K562 (cell line): Measurements from ENCODE around the genes VAC14 and CALB2.

DNA sequence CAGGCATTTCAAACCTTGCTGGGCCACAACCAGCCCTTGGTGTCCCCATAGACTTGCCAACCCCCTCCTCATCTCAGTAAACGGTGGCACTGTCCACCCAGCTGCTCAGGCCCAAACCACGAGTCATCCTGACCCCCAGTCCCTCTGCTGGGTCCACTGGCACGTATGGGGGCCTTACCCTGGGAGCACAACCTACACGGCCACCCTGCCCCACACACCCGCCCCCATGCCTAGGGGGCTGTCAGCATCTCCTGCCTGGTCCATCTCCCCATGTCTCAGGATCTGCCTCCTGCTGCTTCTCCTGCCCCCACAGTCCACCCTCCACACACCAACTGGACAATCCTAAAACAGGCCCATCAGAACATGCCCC is 15.5 kb upstream of the MTSS2 start:
- RAMPAGE, long total RNA, result no peak
- RRBS, result no CpG with 5 or more reads among the region's 5 CpGs
PRO-cap:
- standard, result no peak
- CoPRO, capped RNA only, 2 experiments, result no peak in any of the 2 experiments
- CoPRO, capped and uncapped RNA, 2 experiments, result no peak in any of the 2 experiments
- CoPRO, uncapped RNA only, 2 experiments, result no peak in any of the 2 experiments
CAGE:
- cytosol, long polyA plus RNA, result no peak
- long polyA plus RNA, result no peak
- nucleolus, long total RNA, result no peak
- nucleus, long polyA plus RNA, result no peak

- RAMPAGE, long total RNA, result no peak
- RRBS, result no CpG with 5 or more reads among the region's 36 CpGs
PRO-cap:
- standard, result no peak
- CoPRO, capped RNA only, 2 experiments, result no peak in any of the 2 experiments
- CoPRO, capped and uncapped RNA, 2 experiments, result no peak in any of the 2 experiments
- CoPRO, uncapped RNA only, 2 experiments, result no peak in any of the 2 experiments
CAGE:
- cytosol, long polyA plus RNA, result no peak
- long polyA plus RNA, result no peak
- nucleolus, long total RNA, result no peak
- nucleus, long polyA plus RNA, result no peak
Observed at GRCh38 chr16:70710678-70712054, 25.3 kb upstream of the MTSS2 start.

- RAMPAGE, long total RNA, result no peak
- RRBS, result no CpG with 5 or more reads among the region's 8 CpGs
PRO-cap:
- standard, result no peak
- CoPRO, capped RNA only, 2 experiments, result no peak in any of the 2 experiments
- CoPRO, capped and uncapped RNA, 2 experiments, result no peak in any of the 2 experiments
- CoPRO, uncapped RNA only, 2 experiments, result no peak in any of the 2 experiments
CAGE:
- cytosol, long polyA plus RNA, result no peak
- long polyA plus RNA, result no peak
- nucleolus, long total RNA, result no peak
- nucleus, long polyA plus RNA, result no peak
Observed at GRCh38 chr16:70740083-70740524, 54.3 kb upstream of the MTSS2 start.

GRCh38 chr16:70745622-70746083 is 55.3 kb downstream of the VAC14 start:
- RAMPAGE, long total RNA, result no peak
- RRBS, result 55% methylated on average over 2 of the region's 6 CpGs
PRO-cap:
- standard, result no peak
- CoPRO, capped RNA only, 2 experiments, result no peak in any of the 2 experiments
- CoPRO, capped and uncapped RNA, 2 experiments, result no peak in any of the 2 experiments
- CoPRO, uncapped RNA only, 2 experiments, result no peak in any of the 2 experiments
CAGE:
- cytosol, long polyA plus RNA, result no peak
- long polyA plus RNA, result no peak
- nucleolus, long total RNA, result no peak
- nucleus, long polyA plus RNA, result no peak

GRCh38 chr16:70746611-70747505 is 54.1 kb downstream of the VAC14 start:
- RAMPAGE, long total RNA, result no peak
- RRBS, result no CpG with 5 or more reads among the region's 18 CpGs
PRO-cap:
- standard, result bidirectional peak, plus-strand start at chr16:70746938, minus-strand start at chr16:70746822
- CoPRO, capped RNA only, 2 experiments, result peak in 2 of 2 experiments; most common plus-strand start chr16:70746938 (in 1); most common minus-strand start chr16:70746822 (in 1)
- CoPRO, capped and uncapped RNA, 2 experiments, result no peak in any of the 2 experiments
- CoPRO, uncapped RNA only, 2 experiments, result no peak in any of the 2 experiments
CAGE:
- cytosol, long polyA plus RNA, result no peak
- long polyA plus RNA, result no peak
- nucleolus, long total RNA, result no peak
- nucleus, long polyA plus RNA, result no peak

GRCh38 chr16:70750762-70751470 is 50.0 kb downstream of the VAC14 start:
- RAMPAGE, long total RNA, result no peak
- RRBS, result no CpG with 5 or more reads among the region's 16 CpGs
PRO-cap:
- standard, result no peak
- CoPRO, capped RNA only, 2 experiments, result no peak in any of the 2 experiments
- CoPRO, capped and uncapped RNA, 2 experiments, result no peak in any of the 2 experiments
- CoPRO, uncapped RNA only, 2 experiments, result no peak in any of the 2 experiments
CAGE:
- cytosol, long polyA plus RNA, result no peak
- long polyA plus RNA, result no peak
- nucleolus, long total RNA, result no peak
- nucleus, long polyA plus RNA, result no peak

- RAMPAGE, long total RNA, result no peak
- RRBS, result 4% methylated on average over 14 of the region's 73 CpGs
PRO-cap:
- standard, result bidirectional peak, plus-strand start at chr16:70801308, minus-strand start at chr16:70801153
- CoPRO, capped RNA only, 2 experiments, result peak in 2 of 2 experiments; most common plus-strand start chr16:70801280 (in 2); most common minus-strand start chr16:70801168 (in 1)
- CoPRO, capped and uncapped RNA, 2 experiments, result peak in 2 of 2 experiments; most common plus-strand start chr16:70801280 (in 1); most common minus-strand start chr16:70801168 (in 1)
- CoPRO, uncapped RNA only, 2 experiments, result peak in 2 of 2 experiments; most common plus-strand start chr16:70801330 (in 2); most common minus-strand start chr16:70801168 (in 2)
CAGE:
- cytosol, long polyA plus RNA, result start-site peak on the minus strand at chr16:70801151-70801170, 380 and 184 reads in 2 replicates
- long polyA plus RNA, result no peak
- nucleolus, long total RNA, result no peak
- nucleus, long polyA plus RNA, result no peak
Observed at GRCh38 chr16:70800168-70801519, at the start of gene VAC14. Gene VAC14 (minus strand): TSS chr16:70801158.

GRCh38 chr16:71358452-71358925 is at the start of gene CALB2:
Gene CALB2 (plus strand): TSS chr16:71358723.
- RAMPAGE, long total RNA, result no peak
- RRBS, result 2% methylated on average over 31 of the region's 48 CpGs
PRO-cap:
- standard, result unidirectional peak, plus-strand start at chr16:71358723
- CoPRO, capped RNA only, 2 experiments, result no peak in any of the 2 experiments
- CoPRO, capped and uncapped RNA, 2 experiments, result no peak in any of the 2 experiments
- CoPRO, uncapped RNA only, 2 experiments, result no peak in any of the 2 experiments
CAGE:
- cytosol, long polyA plus RNA, result no peak
- long polyA plus RNA, result no peak
- nucleolus, long total RNA, result no peak
- nucleus, long polyA plus RNA, result no peak

DNA sequence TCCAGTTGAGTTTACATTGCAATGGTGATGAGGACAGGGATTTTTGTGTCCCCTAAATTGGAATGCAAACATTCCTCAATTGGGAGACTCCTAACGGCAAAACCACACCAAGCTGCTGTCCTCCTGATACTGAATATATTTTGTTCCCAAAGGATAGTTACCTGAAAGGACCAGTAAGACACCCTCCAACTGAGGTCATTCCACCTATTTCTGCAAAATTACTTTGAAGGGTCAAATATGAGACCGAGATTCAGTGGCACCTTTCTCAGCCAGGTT is 16.3 kb upstream of the TAT start:
- RAMPAGE, long total RNA, result no peak
- RRBS, result no CpG with 5 or more reads among the region's 2 CpGs
PRO-cap:
- standard, result no peak
- CoPRO, capped RNA only, 2 experiments, result no peak in any of the 2 experiments
- CoPRO, capped and uncapped RNA, 2 experiments, result no peak in any of the 2 experiments
- CoPRO, uncapped RNA only, 2 experiments, result no peak in any of the 2 experiments
CAGE:
- cytosol, long polyA plus RNA, result no peak
- long polyA plus RNA, result no peak
- nucleolus, long total RNA, result no peak
- nucleus, long polyA plus RNA, result no peak

GRCh38 chr16:71731585-71731967 is 7.1 kb upstream of the PHLPP2 start:
- RAMPAGE, long total RNA, result no peak
- RRBS, result no CpG with 5 or more reads among the region's 4 CpGs
PRO-cap:
- standard, result no peak
- CoPRO, capped RNA only, 2 experiments, result no peak in any of the 2 experiments
- CoPRO, capped and uncapped RNA, 2 experiments, result no peak in any of the 2 experiments
- CoPRO, uncapped RNA only, 2 experiments, result peak in 2 of 2 experiments; most common plus-strand start chr16:71731887 (in 1); most common minus-strand start chr16:71731837 (in 2)
CAGE:
- cytosol, long polyA plus RNA, result no peak
- long polyA plus RNA, result no peak
- nucleolus, long total RNA, result no peak
- nucleus, long polyA plus RNA, result no peak

DNA sequence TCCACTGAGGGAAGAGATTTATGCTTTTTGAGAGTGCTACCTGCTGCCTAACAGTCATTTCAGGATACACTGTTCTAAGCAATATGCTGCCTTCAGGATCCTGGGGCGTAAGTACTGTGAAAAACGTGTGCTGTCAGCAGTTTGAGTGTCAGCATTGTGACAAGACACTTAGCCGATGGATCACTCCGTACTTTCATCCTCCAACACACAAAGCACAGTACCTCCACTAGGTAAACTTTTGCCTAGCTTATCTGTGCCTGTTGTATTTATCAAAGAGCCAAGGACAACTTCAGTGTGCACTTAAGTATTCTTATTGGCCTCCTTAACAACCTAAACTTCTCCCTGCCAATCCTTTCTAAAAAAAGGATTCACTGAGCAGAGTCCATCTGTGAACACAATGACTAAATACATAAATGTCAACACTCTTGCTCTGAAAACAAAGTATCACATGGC is 33.8 kb upstream of the PHLPP2 start:
- RAMPAGE, long total RNA, result no peak
- RRBS, result no CpG with 5 or more reads among the region's 4 CpGs
PRO-cap:
- standard, result unidirectional peak, minus-strand start at position 205 of the sequence
- CoPRO, capped RNA only, 2 experiments, result no peak in any of the 2 experiments
- CoPRO, capped and uncapped RNA, 2 experiments, result peak in 2 of 2 experiments; most common minus-strand start position 205 of the sequence (in 2)
- CoPRO, uncapped RNA only, 2 experiments, result peak in 2 of 2 experiments; most common minus-strand start position 189 of the sequence (in 1)
CAGE:
- cytosol, long polyA plus RNA, result no peak
- long polyA plus RNA, result no peak
- nucleolus, long total RNA, result no peak
- nucleus, long polyA plus RNA, result no peak

- RAMPAGE, long total RNA, result no peak
- RRBS, result no CpG with 5 or more reads among the region's 3 CpGs
PRO-cap:
- standard, result no peak
- CoPRO, capped RNA only, 2 experiments, result no peak in any of the 2 experiments
- CoPRO, capped and uncapped RNA, 2 experiments, result no peak in any of the 2 experiments
- CoPRO, uncapped RNA only, 2 experiments, result peak in 1 of 2 experiments; most common plus-strand start chr16:71852210 (in 1)
CAGE:
- cytosol, long polyA plus RNA, result no peak
- long polyA plus RNA, result no peak
- nucleolus, long total RNA, result no peak
- nucleus, long polyA plus RNA, result no peak
Observed at GRCh38 chr16:71851965-71852648, 6.3 kb downstream of the ATXN1L start.

DNA sequence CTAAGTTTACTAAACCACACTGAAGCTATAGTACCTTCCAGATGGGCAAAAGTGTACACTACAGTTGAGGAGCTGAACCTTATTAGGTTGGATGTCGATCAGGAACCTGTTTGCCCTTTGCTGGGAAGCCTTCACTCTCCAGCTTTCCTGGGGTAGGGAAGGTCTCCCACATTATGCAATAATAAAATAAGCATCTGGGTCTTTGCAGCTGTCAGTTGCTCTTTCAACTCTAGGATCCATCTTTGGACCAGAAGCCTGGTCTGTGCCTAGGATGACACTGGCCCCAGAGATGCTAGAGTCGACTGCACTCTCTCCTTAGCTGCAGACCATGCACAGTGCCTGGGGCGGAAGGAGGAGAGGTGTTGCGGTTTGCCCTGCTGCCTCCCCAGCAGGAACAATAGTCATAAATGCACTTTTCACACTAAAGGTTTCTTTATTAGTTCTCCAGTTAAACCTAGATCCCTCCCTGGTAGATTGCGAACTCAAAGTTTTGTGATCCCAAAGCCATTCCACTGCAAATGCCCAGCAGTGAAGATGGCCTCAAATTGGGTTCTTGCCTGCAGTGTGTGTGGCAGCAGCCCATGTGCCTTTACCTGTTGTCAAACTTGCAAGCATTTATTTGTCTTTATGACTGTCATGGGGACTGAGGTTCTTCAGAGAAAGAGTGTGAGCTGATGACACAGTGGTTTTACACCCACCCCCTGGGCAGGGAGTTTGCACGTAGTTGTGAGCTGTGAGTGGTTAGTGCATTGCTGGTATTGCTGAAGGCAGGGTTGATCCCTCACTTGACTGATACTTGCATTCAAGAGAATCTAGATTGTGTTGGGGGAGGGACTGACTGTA is 10.2 kb downstream of the ATXN1L start:
- RAMPAGE, long total RNA, result no peak
- RRBS, result no CpG with 5 or more reads among the region's 6 CpGs
PRO-cap:
- standard, result no peak
- CoPRO, capped RNA only, 2 experiments, result no peak in any of the 2 experiments
- CoPRO, capped and uncapped RNA, 2 experiments, result no peak in any of the 2 experiments
- CoPRO, uncapped RNA only, 2 experiments, result peak in 2 of 2 experiments; most common plus-strand start position 618 of the sequence (in 2); most common minus-strand start position 317 of the sequence (in 1)
CAGE:
- cytosol, long polyA plus RNA, result no peak
- long polyA plus RNA, result no peak
- nucleolus, long total RNA, result no peak
- nucleus, long polyA plus RNA, result no peak

DNA sequence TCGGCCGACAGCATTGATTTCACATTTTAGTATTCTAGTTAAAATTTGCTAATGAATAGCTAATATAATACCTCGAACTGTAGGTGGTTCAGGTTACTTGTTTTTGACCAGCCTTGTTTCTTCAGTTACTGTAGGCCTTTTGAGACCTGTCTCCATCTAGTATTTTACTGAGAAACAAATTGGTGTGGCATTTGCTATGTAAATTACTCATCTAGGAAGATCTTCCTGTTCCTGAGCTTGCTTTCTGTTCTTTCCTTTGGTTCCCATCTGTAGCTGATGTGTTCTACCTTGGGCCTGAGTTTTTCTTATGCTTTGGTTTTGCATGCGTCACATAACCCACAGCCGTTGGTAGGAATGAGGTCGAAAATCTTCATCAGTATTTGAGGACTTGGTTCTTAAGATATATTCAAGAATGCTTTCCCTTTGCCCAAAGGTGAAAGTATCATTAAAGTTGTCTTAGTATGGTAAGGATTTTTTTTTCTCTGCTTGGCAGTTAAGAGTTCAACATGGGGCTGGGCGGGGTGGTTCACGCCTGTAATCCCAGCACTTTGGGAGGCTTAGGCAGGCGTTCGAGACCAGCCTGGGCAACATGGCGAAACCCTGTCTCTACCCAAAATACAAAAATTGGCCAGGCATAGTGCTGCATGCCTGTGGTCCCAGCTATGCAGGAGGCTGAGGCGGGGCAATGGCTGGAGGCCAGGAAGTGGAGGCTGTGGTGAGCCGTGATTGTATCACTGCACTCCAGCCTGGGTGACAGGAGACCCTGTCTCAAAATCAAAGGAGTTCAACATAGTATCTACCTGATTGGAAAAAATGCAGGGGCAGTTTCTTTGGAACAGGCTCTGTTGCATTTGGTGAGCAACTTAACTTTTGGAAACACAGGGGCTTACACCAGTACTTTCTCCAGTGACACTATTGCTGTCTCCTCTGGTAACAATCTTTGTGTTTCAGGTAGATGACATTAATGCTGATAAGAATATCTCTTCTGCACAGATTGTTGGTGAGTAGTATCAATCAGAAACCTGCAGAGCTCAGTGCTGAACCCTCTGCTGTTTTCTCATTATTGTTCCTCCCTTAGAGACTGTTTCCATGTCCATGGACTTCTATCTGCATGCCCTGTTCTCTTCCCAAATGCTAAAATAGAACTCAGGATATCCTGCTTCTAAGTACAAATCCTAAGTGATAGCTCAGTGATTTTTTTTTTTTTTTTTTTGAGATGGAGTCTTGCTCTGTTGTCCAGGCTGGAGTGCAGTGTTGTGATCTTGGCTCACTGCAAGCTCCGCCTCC is 28.9 kb downstream of the IST1 start:
- RAMPAGE, long total RNA, result no peak
- RRBS, result no CpG with 5 or more reads among the region's 14 CpGs
PRO-cap:
- standard, result no peak
- CoPRO, capped RNA only, 2 experiments, result no peak in any of the 2 experiments
- CoPRO, capped and uncapped RNA, 2 experiments, result no peak in any of the 2 experiments
- CoPRO, uncapped RNA only, 2 experiments, result peak in 2 of 2 experiments; most common plus-strand start position 96 of the sequence (in 1)
CAGE:
- cytosol, long polyA plus RNA, result no peak
- long polyA plus RNA, result no peak
- nucleolus, long total RNA, result no peak
- nucleus, long polyA plus RNA, result no peak

DNA sequence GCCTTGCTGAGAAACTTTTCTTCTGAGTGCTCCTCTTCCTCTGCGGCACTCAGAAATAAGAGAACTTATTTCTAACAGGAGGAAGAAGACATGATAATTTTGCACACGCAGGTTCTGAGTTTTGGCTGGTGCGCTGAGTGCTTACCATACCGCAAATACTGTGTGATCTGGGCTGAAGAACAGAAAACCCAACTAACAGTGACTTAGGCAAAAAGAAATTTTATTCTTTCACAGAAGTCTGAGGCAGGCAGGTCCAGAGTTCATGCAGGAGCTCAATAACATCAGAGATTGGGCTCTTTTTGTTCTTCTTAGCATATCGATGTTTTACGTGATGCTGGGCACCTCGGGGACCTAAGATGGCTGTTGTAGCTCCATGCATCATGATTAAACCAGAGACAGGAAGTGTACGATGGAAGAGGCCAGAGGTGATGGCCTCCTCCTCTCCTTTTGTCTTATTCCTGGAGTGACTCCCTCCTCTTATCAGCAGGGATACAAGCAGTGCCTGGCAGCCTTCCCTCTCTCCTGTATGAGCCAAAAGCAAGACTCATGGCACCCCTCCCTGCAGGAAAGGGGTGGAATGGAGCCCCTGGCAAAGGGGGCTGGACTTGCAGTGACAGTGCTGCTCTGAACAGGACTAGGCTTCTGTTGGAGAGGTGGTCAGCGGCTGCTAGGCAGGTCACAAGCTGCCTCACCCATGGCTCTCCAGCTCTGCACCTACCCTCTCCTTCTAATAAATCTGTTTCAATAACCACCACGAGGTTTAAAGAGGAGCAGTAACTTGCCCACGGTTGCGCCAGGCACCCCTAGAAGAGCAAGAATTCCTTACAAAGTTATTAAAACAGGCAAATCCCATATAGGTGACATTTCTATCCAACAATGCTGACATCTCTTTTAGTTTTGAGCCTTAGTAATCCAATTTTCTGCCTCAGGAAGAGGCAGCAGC is 8.5 kb downstream of the TXNL4B start:
- RAMPAGE, long total RNA, result no peak
- RRBS, result no CpG with 5 or more reads among the region's 12 CpGs
PRO-cap:
- standard, result no peak
- CoPRO, capped RNA only, 2 experiments, result no peak in any of the 2 experiments
- CoPRO, capped and uncapped RNA, 2 experiments, result no peak in any of the 2 experiments
- CoPRO, uncapped RNA only, 2 experiments, result peak in 1 of 2 experiments; most common minus-strand start position 92 of the sequence (in 1)
CAGE:
- cytosol, long polyA plus RNA, result no peak
- long polyA plus RNA, result no peak
- nucleolus, long total RNA, result no peak
- nucleus, long polyA plus RNA, result no peak

DNA sequence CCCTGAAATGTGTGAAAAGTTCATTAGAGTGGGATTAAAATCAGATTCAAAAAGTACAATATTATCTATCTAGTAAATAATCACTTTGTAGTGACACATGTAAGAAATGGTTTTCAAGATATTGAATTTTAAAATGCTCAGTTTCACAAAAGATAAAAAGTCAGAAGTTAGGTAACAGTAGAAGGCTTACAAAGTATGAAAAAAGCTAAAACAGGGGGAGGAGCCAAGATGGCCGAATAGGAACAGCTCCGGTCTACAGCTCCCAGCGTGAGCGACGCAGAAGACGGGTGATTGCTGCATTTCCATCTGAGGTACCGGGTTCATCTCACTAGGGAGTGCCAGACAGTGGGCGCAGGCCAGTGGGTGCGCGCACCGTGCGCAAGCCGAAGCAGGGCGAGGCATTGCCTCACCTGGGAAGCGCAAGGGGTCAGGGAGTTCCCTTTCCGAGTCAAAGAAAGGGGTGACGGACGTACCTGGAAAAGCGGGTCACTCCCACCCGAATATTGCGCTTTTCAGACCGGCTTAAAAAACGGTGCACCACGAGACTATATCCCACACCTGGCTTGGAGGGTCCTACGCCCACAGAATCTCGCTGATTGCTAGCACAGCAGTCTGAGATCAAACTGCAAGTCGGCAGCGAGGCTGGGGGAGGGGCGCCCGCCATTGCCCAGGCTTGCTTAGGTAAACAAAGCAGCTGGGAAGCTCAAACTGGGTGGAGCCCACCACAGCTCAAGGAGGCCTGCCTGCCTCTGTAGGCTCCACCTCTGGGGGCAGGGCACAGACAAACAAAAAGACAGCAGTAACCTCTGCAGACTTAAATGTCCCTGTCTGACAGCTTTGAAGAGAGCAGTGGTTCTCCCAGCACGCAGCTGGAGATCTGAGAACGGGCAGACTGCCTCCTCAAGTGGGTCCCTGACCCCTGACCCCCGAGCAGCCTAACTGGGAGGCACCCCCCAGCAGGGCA is 420.6 kb downstream of the ZFHX3 start:
- RAMPAGE, long total RNA, result no peak
- RRBS, result no CpG with 5 or more reads among the region's 33 CpGs
PRO-cap:
- standard, result unidirectional peak, plus-strand start at position 199 of the sequence; unidirectional peak, plus-strand start at position 265 of the sequence
- CoPRO, capped RNA only, 2 experiments, result peak in 1 of 2 experiments; most common plus-strand start position 265 of the sequence (in 1)
- CoPRO, capped and uncapped RNA, 2 experiments, result no peak in any of the 2 experiments
- CoPRO, uncapped RNA only, 2 experiments, result no peak in any of the 2 experiments
CAGE:
- cytosol, long polyA plus RNA, result no peak
- long polyA plus RNA, result no peak
- nucleolus, long total RNA, result no peak
- nucleus, long polyA plus RNA, result no peak

GRCh38 chr16:72787388-72788302 is 260.3 kb downstream of the ZFHX3 start:
- RAMPAGE, long total RNA, result no peak
- RRBS, result no CpG with 5 or more reads among the region's 57 CpGs
PRO-cap:
- standard, result no peak
- CoPRO, capped RNA only, 2 experiments, result no peak in any of the 2 experiments
- CoPRO, capped and uncapped RNA, 2 experiments, result no peak in any of the 2 experiments
- CoPRO, uncapped RNA only, 2 experiments, result no peak in any of the 2 experiments
CAGE:
- cytosol, long polyA plus RNA, result no peak
- long polyA plus RNA, result no peak
- nucleolus, long total RNA, result no peak
- nucleus, long polyA plus RNA, result no peak